HT-29 (cell line): ENCODE measurements around a stretch of chr1.

DNA sequence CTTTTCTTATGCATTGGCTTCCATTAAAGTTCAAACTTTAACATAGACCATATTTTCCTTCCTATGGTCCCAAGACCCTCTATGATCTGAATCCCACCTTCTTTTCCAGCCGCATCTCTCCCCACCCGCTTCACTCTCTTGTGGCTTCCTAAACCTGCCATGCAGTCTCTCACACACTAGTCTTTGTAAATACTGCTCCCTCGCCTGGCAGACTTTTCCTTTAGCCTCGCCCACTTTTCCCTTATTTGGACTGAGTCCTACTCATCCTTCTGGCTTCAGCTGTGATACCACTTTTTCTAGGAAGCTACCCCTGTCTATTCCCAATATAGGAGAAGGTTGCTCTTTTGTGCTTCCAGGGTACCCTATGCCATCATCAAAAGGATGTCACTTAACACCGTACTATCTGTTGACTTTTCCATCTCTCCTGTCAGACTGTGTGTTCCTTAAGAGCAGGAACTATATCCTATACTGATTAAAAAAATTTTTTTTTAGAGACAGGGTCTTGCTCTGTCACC is 19.5 kb upstream of the KLHDC8A start:
- RAMPAGE, long total RNA = no peak

- RAMPAGE, long total RNA = no peak
These were observed 11.1 kb downstream of the BLACAT1 start for GRCh38 chr1:205444388-205445572.

DNA sequence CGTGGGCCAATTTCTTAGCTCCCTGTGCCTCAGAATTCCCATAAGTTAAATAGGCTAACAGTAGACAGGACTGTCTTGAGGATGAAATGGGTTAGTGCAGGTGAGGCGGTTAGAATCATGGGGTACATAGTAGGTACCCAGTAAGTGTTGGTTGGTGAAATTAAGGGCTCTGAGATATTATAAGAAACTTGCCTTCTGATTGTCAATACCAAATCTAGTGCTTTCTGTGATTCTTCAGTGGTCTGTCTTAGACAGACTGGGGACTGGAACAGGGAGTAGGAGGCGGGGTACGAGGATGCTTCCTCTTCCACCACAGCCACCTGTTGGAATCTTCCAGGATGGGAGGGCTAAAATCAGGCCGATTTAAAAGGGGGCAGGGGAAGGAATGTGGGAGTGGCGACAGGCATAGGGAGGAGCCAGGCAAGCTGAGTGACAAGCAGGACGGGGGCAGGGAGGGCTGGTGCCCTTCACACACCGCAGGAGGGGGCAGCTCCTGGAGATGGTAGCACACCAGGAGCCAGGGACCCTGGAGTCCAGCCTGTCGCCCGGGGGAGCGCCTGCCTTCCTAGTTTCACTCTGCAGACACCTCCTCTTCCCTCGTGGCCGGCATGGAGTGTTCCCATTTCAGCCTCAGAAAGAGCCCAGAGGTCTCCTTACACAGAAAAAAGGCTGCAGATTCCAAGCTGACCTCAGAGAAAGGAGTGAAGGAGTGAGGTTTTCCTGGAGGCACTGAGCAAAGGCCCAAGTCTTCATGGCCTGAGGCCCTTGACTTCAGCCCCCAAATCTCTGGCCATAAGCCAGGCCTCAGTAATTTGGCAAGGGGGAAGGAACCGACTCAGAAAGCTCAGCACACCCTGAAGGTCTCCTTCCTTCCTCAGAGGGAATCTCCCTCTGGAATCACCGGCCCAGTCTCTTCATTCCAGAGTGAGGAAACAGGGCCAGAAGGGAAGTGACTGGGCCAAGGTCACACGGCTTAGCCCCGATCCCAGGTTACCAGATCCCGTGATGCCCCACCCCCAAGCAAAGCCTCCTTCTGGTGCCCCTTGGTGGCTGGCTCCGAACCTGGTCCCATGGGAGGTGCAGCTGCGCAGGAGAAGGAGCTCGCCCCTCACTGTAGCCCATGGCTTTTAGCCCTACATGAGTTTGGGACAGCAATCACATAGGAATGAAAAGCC is 8.3 kb downstream of the BLACAT1 start:
- RAMPAGE, long total RNA = no peak

GRCh38 chr1:205630968-205631942 is 556 bp downstream of the ELK4 start:
- RAMPAGE, long total RNA = no peak

DNA sequence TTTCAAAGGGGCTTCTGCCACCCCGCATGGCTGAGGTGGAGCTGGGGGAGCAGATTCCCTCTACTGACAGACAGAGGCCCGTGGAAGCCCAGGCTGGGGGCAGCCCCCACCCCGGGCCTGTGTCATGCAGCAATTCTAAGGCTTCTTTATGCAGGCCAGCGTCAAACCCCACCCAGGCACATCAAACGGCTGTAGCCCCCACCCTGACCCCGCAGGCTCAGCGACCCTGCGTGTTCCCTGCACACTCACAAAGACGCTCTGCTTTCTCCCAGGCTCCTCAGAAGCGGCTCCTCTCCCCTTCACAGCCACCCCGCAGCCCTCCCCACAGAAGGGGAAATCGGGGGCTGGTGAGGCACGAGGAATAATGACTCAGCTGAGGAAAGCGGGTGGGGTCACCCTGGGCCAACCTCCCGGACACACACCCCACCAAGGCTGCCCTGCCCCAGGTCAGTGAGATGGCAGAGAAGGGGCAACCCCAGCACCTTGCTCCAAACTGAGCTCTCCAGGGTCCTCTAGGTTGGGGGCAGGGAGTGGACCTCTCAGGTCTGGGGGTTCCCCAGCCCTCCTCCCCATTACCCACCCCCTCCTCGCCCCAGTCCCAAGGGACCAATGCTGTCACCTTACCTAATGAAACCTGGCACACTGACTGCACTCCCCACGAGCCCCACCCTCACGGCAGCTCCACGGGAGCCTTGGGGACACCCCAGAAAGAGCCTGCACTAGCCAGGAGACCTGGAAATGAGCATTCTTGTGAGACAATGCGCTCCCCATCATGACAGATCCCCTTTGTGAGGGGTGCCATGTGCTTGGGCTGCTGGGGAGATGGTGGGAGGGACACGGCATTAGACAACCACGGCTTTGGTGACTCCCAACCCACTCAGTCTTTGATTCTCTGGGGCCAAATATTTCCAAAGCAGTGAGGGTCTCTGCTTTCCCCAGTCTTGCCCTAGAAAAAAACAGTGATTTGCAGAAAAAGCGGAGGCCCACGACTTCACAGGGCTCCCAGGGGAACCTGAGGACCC is 10.6 kb downstream of the SLC45A3 start:
- RAMPAGE, long total RNA = no peak

DNA sequence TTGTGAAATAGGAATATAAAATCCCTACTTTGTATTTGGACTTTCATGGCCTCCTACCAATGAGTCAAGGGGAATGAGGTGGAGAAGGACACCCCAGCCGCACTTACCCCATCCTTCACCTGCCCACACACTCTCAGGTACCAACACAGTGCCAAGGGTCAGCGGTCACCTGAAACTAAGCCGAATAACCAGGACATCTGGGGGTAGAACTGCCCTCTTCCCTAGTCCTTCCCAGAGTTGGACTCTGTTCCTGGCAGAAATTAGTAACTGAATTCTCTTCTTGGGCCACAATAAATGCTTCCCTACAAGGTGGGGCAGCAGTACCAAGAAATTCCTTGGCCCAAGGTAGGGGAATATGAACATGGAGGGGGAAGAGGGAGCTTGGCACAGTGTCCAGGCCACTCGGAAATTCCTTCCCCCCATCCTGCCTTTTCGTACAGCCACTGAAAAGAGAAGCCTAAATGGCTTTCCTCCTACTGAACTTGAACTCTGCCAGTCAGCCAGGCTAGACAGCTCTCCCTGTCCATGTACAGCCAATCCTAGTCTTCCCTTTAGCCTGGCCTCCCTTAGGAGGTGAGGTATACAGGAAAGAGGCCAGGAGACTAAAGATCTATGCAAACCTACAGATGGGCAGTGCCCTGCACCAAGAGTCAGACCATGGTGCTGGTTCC is 7.2 kb downstream of the SLC45A3 start:
- RAMPAGE, long total RNA = no peak

DNA sequence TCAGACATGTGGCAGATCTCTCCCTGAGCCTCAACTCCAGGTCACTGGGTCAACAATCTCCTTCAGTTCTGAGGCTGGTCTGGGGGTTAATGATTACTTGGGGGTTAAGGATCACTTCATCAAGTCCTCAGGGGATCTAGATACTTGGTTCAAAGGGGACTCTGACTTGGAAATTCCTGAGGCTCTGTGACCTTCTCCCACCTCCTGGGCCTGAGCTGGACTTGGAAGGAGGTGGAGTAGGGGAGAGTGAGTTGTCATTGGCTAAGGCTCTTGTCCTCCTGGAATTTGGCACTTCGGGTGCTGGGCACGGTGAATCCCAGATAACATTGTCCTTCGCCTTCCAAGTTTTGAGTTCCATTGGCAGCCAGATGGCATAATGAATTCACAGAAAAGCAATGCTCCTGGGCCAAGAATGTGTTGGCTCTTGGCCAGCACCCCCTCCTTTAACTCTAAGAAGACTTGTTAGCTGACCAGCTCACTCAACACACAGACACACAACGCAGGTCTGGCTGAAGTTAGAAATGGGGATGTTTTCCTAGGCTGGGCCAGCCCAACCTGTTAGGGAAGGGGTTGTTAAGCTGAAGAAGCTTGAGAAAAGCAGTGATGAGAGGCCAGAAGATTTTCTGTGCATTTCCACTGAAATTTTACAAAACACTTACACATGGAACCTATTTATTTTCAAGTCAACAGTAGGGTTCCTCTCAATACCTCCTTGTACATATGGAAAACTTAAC is 29.7 kb downstream of the SLC26A9 start:
- RAMPAGE, long total RNA = no peak

DNA sequence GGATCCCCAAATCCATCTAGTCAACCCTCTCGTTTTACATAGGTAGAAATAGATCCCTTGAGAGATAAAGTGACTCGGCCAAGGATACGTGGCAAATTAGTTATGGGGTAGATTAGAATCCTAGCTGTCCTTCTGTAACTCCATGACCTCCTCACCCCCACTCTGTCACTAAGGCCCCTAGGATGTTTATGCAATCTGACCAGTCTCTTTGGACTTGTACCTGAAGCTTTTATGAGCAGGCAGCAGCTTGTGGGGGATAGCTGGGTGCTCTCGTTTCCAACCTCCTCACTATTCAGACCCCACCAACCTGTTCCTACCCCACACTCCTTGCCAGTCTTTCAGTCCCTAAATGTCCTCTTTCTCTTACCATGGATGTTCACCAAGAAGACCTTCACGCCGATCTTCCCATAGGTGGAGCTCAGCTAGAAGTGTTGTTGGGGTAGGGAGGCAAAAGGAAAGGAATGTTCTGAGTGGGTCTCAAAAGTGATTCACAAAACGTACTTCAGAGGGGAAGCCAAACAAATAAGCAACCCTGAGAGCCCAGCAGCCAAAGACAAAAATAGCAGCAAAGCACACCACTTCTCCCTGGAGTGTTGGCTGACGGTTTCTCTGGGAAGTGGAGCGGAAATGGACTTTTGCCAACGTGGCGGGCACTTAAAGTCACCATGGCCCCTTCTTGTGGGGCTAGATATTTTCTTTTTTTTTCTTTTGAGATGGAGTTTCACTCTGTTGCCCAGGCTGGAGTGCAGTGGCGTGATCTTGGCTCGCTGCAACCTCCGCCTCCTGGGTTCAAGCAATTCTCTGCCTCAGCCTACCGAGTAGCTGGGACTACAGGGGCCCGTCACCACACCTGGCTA is 23.2 kb downstream of the SLC26A9 start:
- RAMPAGE, long total RNA = no peak

DNA sequence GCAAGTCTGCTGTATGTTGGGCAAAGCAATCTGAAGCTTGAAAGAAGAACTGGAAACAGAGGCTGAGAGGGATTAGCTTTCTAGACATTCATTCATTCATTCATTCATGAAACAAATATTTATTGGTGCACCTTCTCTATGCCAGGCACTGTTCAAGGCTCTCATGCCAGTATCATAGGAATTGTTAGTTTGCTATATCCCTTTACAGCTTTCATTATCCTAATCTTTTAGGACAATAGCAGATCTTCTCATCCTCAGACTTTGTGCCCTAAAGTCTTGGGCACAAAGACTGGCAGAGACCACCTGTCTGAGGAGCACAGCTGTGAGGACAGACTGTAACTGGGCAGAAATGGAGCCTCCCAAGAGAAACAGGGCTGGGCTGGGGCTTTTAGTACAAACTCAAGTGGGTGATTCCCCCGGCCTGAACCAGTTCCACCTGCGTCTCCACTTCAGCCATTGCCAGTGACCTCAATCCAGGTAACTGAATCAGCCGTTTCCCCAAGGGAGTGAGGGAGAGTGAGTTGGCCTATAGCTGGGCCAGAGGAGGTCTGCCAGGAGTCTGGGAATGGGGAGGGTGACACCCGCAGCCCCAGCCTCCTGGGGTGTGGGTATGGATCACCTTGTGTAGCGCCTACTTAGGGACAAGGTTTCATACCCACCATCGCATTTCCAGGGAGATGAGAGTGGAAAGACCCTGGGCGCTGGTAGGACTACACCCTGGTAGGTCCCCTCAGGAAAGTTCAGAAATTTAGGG is 8.6 kb downstream of the SLC26A9 start:
- RAMPAGE, long total RNA = no peak

DNA sequence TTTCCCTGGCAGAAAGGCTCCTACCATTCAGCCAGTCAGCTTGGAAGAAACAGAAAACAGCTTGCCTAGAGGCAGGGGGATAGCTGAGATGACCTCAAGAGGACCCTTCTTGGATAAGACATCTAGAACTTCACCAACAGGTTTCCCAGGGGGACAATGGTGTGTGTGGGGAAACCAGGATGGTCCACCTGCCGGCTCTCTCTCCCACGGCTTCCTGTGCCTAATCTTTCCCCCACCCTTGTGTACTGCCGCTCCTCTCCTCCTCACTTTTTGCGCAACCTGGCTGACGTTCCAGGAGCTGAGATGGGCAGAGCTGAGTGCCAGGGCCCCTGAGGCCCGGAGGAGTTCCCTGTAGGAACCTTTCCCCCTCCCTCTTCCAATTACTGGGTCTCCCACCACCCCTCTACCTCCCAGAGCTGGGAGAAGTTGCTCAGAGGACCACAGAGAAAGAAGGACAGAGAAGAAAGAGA is 7.0 kb downstream of the SLC26A9 start:
- RAMPAGE, long total RNA = no peak

DNA sequence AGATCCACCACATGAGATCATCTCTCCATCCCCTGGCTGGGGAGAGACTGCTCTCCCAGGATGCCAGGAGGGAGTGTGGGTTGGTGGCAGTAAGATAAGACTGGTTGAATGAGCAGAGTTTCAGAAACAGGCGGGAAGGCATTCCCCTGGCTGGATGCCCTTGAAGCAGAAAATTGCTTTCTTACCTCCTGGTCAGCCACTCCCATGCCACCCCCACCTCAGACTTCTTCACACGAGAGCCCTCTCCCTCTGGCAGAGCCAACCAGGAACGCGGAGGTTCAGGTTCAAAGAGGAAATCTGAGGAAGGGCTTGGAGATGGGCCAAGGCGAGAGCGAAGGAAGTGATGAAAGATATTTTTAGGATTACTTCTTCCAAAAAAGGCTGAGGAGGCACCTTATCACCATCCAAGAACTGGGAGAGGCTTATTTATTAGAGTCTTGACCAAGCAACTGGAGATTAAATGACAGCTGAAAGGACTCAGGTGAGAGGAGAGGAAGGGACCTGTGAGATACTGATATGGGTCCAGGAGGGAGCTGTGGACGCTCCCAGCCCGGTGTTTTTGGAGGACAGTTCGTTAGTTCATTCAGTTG is 18.8 kb upstream of the SLC26A9 start:
- RAMPAGE, long total RNA = no peak

GRCh38 chr1:206204744-206205297 is 1.5 kb downstream of the SRGAP2 start:
- RAMPAGE, long total RNA = no peak

- RAMPAGE, long total RNA = no peak
These were observed 10.4 kb upstream of the IKBKE start for GRCh38 chr1:206459769-206460299.

- RAMPAGE, long total RNA = no peak
These were observed 3.3 kb upstream of the RASSF5 start for GRCh38 chr1:206503915-206504626.

DNA sequence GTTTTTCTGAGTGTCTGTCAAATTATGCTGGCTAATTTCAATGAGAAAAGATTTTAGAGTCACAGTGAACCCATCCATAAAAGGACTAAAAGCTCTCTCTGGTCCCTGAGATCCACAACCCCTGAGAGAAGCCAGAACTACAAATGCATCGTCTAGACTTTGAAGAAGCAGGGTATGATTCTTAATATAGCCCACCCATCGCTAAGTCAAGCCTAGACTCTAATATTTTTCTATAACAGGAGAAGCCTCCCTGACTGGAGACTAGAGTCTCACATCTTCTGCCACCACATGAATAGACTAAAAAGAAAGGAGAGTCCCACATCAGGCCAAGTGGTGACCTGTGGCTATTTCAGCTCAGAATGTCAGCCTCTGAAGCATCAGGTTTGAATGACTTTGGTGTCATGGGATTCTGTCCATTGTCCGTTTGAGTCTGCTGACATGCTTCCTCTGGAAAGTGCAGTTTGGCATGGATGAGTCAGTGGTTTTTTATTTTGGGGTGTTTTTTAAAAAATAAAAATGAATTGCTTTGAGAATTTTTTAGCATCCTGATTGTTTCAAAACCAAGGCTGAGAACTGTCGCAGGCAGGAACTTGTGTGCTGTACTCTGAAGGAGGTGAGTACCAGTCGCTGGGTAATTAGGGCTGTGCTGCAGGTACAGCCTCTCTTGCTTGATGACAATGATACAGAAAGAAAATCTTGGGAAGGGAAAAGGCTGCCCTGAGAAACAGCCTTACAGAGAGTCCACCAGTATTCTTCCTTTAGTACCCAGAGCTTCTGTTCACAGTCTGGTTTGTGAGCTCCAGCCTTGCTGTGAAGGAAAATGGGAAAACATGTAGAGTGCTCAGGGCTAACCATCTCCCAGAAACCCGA is 19.5 kb downstream of the DYRK3 start:
- RAMPAGE, long total RNA = no peak

DNA sequence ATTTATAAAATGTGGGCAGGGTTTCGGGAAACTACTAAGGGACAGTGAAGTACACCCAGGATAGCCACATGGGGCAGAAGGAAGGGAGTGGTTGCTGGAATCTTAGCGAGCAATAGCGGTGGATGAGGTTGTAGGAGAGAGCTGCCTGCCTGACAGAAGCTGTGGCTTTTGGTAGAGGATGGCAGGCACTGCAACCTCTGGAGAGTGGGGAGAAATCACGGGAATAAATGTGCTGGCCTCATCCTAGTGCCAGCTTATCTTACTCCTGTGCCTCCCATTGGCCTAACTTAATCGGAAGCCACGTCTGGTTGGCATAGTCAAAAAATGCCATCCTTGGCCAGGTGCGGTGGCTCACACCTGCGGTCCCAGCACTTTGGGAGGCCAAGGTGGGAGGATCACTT is 23.4 kb upstream of the MAPKAPK2 start:
- RAMPAGE, long total RNA = no peak

DNA sequence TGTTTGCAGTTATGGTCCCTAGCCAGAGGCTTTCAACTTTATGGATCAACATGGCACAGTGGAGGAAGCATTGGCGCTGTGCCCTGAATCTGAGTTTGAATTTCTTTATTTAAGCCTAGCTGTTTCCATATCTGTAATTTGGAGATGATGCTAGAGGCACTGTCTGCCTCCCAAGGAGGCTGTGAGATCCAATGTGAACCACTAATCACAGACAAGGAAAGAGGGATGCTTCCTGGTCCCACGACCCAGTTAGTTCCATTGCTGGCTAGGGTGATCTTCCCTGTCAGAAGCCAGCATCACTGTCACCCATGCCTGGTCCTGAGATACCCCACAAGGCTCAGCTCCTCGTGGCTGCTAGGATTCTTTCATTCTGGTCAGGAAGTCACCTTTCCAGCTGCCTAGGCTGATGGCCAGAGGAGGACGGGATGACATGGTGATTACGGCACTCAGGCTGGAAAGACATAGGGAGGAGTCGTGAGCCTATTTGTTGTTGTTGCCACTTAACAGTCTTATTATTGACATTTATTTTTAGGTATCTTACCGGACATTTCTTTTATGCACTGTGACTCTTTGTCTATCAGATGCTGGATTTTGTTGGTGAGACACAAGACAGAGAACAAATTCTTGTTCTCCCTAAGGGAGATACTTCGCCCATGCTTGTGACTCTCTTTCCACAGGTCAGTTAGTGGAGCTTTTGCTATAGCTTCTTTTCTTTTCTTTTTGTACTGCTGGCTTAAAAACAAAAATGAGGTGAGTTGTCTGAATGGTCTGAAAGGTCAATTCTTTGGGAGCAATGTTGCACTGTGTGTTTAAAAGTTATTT is 20.0 kb upstream of the MAPKAPK2 start:
- RAMPAGE, long total RNA = no peak

- RAMPAGE, long total RNA = no peak
These were observed 12.0 kb upstream of the MAPKAPK2 start for GRCh38 chr1:206672725-206673108.

- RAMPAGE, long total RNA = no peak
These were observed 18.7 kb downstream of the MAPKAPK2 start for GRCh38 chr1:206703026-206704173.

DNA sequence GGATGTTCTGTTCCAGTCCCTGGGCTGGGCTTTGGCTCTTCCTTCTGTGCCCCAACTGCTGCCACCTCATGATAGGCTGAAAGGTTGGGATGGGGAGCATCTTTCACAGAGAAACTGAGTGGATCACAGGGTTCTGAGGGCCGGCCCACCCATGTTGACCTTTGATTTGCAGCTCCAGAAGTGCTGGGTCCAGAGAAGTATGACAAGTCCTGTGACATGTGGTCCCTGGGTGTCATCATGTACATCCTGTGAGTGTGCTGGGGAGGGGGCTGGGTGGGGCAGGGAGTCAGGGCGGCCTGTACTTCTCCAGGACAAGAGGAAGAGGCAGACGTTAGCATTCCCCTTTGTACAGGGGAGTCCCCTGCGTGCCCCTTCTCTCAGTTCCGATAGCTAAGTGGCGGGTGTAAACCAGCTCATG is 40.0 kb upstream of the IL19 start:
- RAMPAGE, long total RNA = no peak